Non-pigmented ciliary epithelial cell (primary cell): ENCODE results near the genes MRAP2, CEP162, TBX18, SLC35A1 and AKIRIN2.

GRCh38 chr6:82558264-82558523 is 194.6 kb downstream of the TPBG start:
- RRBS, result no CpG with 5 or more reads among the region's 10 CpGs

- RRBS, result no CpG with 5 or more reads among the region's 21 CpGs
Observed at GRCh38 chr6:83803489-83804066, 49.6 kb upstream of the RIPPLY2 start.

DNA sequence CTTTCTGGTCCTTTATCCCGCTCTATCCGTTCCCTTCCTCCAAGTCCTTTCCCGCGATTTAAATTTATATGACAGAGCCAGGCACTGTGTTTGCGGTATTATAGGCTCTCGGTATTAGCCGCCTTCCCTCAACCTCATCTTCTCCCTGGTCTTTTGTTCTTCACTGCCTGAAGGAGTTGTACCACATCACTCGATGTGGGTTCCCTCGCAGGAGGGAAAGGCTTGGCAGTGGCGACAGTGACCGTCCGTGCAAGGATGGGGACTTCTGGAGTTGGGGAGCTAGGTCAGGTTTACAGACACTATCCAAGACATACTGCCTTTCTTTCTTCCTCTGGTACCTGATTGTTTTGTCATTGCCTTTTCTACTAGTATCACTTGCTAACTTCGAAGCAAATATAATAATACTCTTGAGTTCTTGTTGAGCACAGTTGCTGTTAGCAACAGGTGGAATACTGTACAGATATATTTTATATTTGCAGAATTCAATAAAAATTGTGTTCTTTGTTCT is 631 bp downstream of the CYB5R4 start:
- RRBS, result no CpG with 5 or more reads among the region's 13 CpGs

DNA sequence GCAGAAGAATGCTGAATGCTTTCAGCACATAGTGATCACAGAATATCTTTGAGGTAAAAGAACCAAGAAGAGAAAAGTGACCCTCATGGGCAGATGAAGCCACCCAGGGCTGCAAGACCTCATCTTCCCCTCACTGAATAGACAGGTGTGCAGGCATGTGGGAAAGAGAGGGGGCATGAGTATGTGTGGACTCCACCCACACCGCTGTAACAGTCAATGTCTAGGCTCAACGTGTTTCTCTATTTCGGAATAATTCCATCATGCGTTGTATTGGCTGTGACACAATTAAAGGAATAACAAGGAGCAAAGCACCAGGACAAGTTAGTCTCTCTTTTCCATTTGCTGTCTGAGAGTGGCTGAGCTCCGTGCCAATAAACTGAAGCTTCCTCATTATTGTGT is 7.2 kb upstream of the MRAP2 start:
- RRBS, result no CpG with 5 or more reads among the region's 5 CpGs

DNA sequence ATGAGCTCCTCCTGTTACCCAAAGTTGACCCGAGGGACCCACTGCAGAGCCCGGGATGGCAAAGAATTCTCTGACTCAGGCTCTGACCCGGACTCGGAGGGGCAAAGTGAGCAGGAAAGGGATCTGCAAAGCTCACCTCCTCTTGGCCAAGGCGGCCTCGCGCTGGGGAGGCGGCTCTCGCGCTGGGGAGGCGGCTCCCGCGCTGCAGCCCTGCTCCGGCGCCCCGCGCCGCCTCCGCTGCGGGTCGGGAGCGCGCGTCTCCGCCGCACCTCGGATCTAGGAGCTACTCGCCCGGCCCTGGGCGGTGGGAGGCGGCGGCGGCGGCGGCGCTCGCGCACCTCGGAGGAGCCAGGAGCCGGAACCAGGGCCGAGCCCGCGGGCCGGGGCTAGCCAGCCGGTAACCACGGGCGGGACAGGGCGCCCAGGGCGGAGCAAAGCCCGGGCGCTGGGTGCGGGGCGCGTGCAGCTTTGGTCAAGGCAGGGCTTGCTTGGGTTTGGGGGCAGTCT is at the start of gene MRAP2:
Gene MRAP2 (plus strand): TSS at position 286 of the 507 bp plus-strand sequence.
- RRBS, result 1% methylated on average over 32 of the region's 54 CpGs

- RRBS, result no CpG with 5 or more reads among the region's 5 CpGs
Observed at GRCh38 chr6:84088978-84089468, 55.5 kb downstream of the MRAP2 start.

DNA sequence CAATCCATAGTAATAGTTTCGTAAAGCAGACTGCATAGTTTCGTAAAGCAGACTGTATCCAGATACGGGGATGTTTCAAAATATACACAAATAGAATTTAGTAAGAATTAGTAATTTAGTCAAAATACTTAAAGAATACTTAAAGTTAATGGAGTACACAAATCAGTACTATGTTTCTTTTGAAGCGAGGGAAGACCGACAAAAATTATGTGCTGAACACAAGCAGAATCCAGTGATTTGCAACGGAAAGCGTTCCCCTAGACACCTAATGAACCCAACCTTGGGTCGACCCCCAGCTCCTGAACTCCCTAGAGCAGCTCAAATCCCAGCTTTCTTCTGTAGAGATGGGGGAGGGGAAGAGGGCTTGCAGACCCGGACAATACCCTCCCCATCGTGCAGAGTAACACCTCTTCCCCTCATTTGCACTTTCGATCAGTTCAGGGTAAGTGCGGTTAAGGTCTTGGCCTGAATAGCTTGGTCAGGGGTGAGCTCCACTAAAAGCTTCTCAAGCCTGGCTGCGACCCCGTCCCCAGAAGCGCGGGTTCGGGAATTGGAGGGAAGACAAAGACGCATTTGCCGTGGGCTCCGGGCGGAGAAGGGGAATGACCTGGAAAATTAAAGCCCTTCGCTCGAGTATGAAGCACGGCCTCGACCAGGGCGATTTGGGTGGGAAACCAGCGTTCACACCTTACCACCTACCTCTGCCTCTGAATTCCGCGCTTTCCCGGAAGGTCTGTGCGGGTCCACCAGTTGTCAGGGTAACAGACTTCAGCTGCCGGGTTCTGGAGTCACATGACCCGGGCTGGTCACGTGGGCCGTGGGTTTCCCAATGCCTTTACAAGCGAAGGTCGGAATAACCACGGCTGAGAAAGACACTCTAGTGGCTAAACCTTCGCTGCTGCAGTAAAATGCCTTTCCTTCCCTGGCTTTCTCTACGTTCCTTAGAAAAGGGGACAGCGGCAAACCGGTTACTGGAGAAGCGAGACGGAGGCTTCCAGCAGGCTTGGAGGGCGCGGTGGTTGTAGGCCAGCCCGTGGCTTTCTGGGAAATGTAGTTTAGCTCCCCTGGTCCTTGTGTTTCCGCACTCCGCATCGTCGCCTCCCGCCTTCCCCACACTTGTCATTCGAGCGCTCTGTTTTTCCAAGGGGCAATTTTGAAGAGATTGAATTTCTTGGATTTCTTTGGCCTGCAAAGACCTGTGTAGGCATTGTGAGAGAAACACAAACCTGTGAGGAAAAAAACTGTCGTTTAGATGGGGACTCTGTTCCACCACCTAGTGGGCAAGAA is at the start of gene CEP162:
Gene CEP162 (minus strand): TSS at position 763 of the 1,287 bp plus-strand sequence.
- RRBS, result 0% methylated on average over 1 of the region's 55 CpGs

DNA sequence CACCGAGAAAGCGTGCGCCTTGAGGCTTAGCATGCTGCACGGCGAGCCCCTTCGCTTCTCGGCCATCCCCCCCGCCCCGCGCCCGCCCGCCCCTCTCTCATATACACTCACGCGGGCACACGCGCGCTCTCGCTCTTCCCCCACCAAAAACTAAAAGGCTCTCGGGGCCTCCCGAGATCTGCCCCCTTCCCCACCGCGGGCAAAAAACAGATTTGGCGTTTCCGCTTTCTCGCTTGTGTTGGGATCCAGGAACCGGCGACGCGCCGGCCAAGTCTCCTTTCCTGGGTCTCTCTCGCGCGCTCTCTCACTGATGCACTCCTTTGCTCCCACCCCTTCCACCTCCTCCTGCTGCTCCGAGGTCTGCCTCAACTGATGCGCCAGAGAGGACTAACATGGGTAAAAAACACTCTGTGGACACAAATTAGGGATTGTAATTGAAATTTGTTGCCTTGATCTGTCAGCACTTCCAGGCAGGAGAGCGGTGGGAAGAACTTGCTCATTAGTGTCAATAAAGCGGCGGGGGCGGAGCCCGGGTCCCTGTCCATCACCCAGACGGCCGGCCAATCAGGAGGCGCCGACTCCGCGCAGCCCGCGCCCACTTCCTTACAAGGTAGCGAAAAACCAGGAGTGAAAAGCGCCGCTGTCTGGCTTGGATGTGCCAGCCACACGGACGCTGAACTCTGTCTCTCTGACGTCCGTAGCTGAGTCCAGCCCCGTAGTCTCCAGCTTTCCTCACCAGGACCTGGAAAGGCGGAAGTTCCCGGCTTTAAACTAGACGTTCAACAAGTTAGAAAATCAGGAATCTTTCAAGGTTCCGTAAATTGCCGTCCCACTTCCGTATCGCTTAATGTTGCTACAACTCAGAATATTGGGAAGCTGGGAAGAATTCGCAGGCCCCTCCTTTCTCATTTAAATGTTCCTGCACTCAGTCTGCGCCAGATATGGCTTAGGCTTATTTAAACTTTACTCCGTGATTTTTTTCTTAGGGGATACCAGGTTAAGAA is at the start of gene TBX18:
Gene TBX18 (minus strand): TSS at position 483 of the 1,004 bp plus-strand sequence.
- RRBS, result no CpG with 5 or more reads among the region's 66 CpGs

GRCh38 chr6:85061721-85062177 is 297.4 kb upstream of the TBX18 start:
- RRBS, result 40% methylated on average over 2 of the region's 18 CpGs

- RRBS, result no CpG with 5 or more reads among the region's 2 CpGs
Observed at GRCh38 chr6:85461012-85461687, 11.3 kb downstream of the NT5E start.

DNA sequence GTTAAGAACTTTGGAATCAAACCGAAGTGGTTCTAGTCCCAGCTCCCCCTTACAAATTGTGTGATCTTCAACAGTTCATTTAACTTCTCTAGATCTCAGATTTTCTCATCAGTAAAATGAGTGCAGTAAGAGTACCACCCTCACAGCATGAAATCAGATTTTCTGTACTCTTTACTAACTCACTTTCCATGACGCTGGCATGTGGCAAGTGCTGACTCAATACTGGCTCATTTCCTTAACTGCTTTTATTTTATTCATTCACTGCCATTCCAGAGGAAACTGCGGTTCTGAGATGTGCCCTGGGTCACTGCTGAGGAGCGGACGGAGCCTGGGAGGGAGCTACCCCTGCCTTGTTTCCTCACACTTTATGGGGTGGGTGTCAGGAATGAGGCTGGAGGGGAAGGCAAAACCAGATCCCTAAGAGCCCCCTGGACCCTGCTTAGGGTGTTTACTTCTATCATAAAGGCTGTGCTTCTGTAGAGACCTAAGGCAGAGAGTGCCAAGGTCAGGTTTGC is 14.3 kb downstream of the NT5E start:
- RRBS, result no CpG with 5 or more reads among the region's 5 CpGs

DNA sequence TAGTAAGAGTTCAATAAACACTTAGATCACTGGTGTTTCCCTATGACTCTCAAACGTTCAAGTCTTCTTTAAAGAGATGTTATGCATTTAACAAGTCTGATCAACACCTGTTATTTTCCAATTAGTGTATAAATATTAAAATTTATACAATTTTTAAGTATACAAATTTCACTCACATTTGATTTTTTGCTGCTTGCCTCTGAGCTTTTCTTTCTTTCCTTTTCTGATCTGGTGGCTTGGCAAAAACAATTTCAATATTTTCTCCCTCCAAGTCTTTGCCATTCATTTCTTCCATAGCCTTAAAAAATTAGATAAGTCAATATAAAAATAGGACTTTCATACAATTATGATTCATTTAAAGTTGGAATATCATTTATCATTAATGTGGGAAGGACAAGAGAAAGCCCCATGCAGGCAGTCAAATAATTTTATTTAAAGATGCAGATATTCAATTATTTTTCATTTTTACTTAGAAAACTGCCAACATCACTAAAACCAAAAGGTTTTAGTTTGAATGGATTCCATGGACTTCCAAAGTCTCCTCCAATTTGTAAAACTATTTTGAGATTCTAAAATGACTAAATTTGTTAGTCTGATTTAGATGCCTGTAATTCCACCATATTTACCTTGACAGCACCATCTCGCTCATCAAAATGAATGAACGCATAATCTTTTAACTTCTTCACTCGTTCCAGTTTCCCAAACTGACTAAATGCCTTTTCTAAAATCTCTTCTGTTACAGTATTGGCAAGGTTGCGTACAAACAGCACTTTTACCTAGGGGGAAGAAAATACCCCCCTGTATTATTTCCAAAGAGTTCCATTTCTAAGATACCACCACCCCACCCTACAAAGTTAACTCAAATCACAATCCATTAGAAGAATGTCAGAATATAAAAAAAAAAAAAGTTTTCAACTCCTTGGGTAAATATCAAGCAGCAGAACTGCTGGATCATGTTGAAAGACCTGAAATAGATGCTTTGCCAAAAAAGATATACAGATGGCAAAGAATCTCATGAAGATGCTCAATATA is 23.7 kb downstream of the SYNCRIP start:
- RRBS, result no CpG with 5 or more reads among the region's 5 CpGs

DNA sequence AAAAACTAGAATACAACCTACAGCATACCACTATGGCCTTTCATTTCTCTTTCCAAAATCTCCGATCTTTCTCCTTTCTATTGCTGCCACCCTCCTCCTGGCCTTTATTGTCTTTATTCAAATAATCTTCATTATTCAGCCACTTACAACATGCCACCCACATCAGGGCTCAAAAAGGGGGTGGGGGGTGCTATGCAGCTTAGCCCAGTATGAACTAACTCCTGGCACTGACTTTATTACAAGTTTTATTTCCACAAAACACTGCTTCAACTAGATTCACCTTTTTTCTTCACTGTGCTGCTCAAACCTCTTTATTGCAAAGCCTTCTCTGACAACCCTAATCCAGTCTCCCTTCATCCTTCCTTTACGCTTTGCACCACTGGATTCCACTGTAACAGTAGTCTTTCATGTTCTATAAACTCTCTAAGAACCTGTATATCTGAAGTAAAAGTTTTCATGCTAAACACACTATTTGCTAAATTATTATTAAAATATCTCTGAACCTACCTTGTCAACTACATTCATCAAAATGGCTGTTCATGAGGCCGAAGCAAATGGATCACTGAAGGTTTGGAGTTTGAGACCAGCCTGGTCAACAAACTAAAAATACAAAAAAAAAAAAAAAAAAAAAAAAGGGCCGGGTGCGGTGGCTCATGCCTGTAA is 13.6 kb downstream of the SYNCRIP start:
- RRBS, result no CpG with 5 or more reads among the region's 5 CpGs

DNA sequence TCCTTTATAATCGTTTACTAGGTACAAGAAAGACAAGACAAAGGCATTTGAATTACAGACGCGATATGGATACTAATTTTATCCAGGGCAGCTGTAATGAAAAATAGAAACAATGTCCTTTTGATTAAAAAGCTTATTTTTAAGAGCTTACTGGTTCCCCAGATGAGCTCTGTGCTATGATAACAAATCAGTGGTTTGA is 1.6 kb upstream of the SYNCRIP start:
- RRBS, result no CpG with 5 or more reads among the region's 3 CpGs

- RRBS, result no CpG with 5 or more reads among the region's 8 CpGs
Observed at GRCh38 chr6:87154777-87155095, 629 bp upstream of the ZNF292 start.

GRCh38 chr6:87212988-87213889 is 57.9 kb downstream of the ZNF292 start:
- RRBS, result 100% methylated on average over 1 of the region's 8 CpGs

- RRBS, result 1% methylated on average over 18 of the region's 68 CpGs
Observed at GRCh38 chr6:87472320-87473293, at the start of gene SLC35A1. SLC35A1 (plus strand) TSS chr6:87472974.

- RRBS, result 2% methylated on average over 28 of the region's 105 CpGs
Observed at GRCh38 chr6:87701459-87702341, at the start of gene AKIRIN2. AKIRIN2 (minus strand) TSS chr6:87702233.